ENCODE data around the genes OR2T4 and PGBD2.

- RRBS = no CpG with 5 or more reads among the region's 14 CpGs
These were observed 93.9 kb downstream of the AHCTF1 start for GRCh38 chr1:246837461-246838672.

DNA sequence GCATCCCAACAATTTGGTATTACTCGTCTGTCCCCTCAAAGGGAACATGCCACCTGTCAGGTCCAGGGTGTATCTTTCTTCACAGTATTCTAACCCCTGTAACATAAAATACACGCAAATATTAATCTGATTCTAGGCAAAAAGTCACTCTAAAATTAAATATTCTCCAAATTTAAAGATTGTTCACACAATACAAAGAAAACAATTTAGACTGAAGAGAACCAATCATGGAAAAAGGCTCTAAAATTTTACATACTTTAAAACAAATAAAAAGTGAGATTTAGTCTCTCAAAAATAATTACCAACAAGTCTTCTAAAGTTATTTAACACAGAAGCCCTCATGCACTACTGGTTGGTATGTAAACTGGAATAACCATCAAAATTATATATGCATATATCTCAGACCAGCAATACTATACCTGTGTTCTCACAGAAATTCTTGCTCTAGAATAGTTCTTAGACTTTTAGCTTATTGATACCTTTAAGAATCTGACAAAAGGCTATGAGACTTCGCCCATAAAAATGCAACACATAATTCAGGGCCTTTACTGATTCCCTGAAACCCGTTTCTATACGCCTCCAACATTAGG is 29.1 kb downstream of the AHCTF1 start:
- RRBS = no CpG with 5 or more reads among the region's 5 CpGs

- RRBS = no CpG with 5 or more reads among the region's 5 CpGs
These were observed 11.0 kb downstream of the ZNF695 start for GRCh38 chr1:246996878-246997331.

DNA sequence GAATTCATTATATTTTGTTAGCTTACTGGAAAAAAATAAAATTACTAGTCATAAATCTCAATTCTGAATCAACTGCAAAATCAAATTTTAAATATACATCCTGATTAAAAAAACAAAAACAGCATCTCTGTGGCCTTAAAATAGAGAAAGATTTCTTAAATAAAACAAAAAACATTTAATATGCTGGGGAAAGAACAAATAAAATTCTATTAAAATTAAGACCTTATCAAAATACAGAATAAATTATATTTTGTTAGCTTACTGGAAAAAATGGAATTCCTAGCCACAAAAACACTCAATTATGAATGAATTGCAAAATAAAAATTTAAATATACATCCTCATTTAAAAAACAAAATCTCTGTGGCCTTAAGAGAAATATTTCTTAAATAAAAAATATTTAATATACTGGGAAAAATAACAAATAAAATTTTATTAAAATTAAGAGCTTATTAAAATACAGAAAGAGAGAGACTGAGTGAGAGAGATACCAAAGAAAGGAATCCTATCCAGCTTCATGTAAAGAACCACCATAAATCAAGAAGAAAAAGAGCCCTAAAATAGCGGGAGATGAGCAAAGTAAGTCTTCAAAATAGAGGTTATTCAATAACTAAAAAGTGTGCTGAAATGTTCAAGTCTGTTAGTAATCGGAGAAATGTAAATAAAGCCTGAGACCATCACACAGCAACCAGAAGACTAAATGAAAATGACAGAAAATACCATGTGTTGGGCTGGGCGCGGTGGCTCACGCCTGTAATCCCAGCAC is 21.2 kb downstream of the ZNF124 start:
- RRBS = no CpG with 5 or more reads among the region's 5 CpGs

- RRBS = no CpG with 5 or more reads among the region's 14 CpGs
These were observed 9.1 kb downstream of the ZNF496 start for GRCh38 chr1:247322339-247323224.

DNA sequence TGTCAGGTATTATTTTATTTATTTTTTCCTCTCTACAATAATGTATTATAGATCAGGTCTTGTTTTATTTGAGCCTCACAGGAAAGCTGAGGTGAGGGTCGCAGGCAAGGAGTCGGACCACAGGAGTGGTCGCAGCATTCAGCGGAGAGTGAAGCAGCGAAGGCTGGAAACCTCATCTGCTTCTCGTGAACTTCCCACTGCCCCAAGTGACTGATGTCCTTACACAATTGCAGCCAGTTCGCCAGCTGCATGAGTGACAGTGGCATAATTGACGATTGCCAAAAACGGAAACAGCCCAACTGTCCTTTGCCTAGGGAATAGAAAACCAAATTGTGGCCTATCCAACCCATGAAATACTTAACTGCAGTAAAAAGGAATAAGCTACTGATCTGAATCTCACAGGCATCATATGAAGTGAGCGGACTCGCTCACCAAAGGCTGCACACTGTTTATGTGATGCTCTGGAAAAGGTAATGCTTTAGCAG is 4.4 kb upstream of the NLRP3 start:
- RRBS = no CpG with 5 or more reads among the region's 11 CpGs

DNA sequence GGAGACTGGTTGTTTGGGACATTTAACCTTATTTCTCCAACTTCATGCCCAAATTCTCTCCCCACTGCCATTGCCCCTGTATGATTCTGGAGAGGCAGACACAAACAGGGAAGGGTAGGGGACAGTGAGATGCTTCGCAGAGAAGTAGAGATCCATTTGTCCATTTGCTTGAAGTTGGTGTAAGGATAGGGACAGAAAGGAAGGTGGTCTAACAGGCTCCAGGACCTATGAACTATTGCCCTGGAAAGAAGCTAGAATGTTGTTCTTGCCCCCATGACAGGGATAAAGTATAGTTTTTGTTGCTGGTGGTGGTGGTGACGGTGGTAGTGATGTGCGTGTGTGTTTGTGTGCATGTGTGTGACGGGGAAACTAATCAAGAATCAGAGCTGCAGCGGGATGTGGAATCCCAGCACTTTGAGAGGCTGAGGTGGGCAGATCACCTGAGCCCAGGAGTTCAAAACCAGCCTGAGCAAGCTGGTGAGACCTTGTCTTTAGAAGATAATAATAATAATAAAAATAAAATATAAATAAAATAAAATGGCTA is 16.6 kb downstream of the NLRP3 start:
- RRBS = no CpG with 5 or more reads among the region's 5 CpGs

DNA sequence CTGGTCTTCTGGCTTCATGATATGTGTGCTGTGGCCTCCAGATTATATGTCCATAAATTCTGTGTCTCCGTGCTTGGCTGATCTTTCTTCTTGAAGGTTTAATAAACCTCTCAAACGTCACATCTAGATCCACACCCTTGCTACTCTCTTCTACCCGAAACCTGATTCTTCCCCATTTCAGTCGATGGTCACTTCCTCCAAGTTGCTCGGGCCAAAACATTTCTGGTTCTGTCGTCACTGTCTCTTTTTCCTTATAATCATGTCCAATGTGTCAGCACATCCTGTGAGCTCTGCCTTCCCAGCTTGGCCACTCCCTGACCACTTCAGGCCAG is 12.1 kb downstream of the OR2B11 start:
- RRBS = no CpG with 5 or more reads among the region's 6 CpGs

GRCh38 chr1:247447945-247448904 is 9.7 kb downstream of the OR2B11 start:
- RRBS = 8% methylated on average over 2 of the region's 33 CpGs

GRCh38 chr1:247936919-247937667 is 11.6 kb upstream of the OR2L8 start:
- RRBS = 9% methylated on average over 10 of the region's 44 CpGs

GRCh38 chr1:248361240-248361765 is at the start of gene OR2T4:
TSS of gene OR2T4 (plus strand) at chr1:248361665.
- RRBS = no CpG with 5 or more reads among the region's 3 CpGs

DNA sequence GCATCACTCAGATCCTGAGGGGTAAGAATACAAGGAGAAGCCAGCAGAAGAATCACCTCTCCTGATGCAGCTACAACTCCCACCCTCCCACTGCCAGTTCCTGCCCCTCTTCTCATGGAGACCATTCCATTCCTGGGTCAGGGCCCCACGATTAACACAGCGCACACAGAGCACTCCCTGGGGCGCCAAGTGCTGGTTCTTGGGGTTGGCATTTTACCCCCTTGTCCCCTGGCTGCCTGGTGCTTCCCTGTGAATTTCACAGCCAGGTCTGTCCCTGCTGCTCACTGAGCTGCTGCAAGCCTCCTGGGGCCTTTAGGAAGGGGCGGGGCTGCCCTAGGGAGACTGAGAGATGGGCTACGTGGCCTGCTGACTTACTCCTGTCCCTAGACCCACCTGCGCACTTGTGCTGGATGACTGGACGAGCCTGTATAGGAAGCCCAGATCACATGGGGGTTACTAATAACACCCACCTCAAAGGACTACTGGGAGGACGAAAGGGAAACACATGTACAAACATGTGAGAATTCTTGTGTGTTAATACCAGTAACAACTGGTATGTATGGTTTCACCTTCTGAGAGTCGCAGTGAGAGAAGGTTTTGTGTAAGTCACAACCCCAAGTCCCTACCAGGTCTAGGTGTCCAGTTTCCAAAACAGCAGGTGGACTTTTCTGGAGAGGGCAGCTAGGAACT is 4.9 kb downstream of the ZNF672 start:
- RRBS = no CpG with 5 or more reads among the region's 9 CpGs

DNA sequence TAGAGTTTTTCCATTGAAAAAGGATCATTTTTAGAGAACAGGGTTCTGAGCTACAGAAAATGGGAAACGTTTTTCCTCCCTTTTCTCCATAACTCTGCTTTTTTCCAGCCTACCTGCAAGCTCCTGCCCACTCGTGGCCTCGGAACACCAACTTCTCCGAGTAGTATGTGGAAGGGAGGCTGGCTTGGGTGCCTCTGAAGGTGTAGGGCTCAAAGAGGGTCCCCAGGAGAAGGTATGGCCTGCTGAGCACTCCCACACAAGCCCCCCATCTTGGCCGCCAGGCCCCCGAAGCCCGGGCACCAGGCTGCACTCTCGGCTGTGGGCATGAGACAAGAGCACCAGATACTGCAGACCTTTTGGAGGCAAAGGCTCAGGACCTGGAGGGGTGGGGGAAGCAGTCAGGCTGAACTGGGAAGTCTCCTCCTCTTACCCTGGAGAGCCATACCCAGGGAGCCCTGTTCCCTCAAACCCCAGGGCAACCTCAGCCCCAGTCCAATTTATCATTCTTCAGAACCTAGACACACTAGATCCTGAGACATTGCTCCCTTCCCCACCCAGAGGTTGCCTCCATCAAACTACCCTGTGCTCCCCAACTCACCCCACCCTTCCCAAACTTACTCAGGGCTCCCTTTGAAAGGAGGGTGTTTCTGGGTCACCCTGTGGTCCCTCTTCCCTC is 1.6 kb downstream of the ZNF692 start:
- RRBS = no CpG with 5 or more reads among the region's 8 CpGs

DNA sequence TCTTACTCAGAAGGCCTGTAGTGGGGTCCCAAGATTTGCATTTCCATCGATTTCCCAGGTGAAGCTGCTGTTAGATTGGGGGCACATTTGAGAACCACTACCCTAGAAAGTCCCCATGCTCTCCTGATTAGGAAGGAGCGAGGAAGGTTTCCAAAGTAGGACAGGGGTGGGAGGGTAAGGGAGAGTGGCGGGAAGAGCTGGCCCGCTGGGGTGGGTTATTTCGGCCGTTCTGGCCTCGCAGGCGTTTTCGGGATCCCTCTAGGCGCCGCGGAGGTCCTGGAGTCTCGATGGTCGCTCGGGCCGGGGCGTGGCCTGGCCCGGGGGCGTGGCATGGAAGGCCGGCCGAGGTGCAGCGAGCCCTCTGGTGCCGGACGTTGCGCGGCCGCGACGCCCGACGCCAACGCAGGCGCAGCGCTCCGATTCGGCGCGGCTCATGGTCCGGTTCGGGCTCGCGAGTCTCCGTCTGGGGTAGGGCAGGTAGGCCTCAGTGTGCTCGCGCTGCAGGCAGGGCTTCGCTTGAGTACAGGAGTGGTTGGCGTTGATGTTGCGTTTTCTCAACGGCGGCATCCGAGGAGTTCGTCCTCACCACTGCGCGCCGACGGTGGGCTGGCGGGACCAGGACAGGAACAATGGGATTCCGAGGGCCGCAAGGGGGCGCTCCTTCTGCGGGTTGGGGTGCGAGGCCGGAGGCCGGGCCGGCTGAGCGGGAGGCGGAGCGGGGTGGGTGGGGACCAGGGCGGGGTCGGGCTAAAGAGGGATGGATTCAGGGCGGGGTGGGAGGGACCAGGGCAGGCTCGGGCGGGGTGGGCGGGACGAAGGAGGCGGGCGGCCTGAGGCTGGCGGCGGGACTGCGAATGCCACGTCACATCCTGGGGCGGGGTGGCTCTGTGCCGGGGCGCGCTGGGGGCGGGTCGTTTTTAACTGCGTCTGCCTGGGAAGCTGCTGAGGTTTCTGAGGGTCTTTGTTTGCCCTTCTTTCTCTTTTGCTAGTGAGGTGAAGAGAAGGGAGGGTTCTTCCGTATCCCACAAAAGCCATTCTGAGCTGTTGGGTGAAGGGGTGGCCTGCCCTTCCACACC is at the start of gene PGBD2:
Gene PGBD2 (plus strand): TSS at position 370 of the 1,076 bp plus-strand sequence.
- RRBS = under 1% methylated on average over 17 of the region's 89 CpGs

Measured in cardiac fibroblast (primary cell).